AG10803 (cell line): ENCODE measurements around the genes MYL3 and SETD2.

- RRBS: no CpG with 5 or more reads among the region's 8 CpGs
Observed at GRCh38 chr3:45975324-45976153, 20.1 kb downstream of the FYCO1 start.

GRCh38 chr3:46097582-46098306 lies 70.5 kb upstream of the XCR1 start:
- RRBS: no CpG with 5 or more reads among the region's 7 CpGs

DNA sequence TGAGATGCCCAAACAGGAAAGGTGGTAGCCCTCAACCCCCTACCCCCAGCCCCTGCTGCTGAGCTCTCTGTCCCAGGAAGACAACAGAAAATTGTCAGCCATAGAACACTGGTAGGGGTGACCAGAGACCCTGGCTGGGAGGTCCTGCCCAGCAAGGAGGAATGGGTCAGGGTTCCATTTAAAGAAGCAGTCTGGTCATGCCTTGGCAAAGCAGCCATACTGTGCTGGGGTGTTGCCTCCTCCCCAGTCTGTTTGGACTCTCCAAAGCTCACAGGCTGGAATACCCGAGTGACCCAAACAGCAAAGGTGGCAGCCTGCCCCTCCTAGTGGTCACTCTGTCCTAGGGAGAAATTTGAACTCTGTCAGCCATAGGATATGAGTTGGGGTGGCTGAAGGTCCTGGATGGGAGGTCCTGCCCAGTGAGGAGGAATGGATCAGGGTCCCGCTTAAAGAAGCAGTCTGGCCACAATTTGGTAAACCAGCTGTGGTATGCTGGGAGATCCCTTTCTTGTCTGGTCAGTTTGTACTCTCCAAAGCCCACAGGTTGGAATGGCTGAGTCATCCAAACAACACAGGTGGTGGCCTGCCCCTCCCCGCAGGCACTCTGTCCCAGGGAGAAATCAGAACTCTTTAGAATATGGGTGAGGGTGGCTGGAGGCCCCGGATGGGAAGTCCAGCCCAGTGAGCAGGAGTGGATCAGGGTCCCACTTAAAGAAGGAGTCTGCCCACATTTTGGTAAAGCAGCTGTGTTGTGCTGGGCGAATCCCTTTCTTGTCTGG lies 45.1 kb downstream of the CCR1 start:
- RRBS: no CpG with 5 or more reads among the region's 5 CpGs

DNA sequence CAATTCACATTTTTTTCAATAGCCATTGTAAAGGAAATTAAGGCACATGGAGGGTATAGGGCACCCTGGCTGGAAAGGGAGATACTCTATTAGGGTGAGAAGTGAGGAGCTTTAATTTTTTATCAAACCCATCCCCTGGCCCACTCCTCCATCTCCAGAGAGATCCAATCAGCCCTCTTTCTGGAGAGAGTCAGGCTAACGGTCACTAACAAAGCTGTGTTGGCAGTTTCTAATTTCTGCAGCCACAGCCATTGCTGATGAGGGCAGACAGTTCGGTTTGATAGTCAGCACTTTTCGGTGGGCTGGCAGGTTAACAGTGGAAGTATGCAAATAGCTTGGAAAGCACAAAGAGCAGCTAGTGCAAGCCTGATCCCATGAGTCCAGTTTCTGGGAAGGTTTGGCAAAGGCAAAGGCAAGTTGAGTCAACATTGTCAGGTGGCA lies 1.9 kb downstream of the CCR1 start:
- RRBS: no CpG with 5 or more reads among the region's 3 CpGs

- RRBS: no CpG with 5 or more reads among the region's 28 CpGs
Observed at GRCh38 chr3:46488634-46489401, 9.0 kb upstream of the RTP3 start.

DNA sequence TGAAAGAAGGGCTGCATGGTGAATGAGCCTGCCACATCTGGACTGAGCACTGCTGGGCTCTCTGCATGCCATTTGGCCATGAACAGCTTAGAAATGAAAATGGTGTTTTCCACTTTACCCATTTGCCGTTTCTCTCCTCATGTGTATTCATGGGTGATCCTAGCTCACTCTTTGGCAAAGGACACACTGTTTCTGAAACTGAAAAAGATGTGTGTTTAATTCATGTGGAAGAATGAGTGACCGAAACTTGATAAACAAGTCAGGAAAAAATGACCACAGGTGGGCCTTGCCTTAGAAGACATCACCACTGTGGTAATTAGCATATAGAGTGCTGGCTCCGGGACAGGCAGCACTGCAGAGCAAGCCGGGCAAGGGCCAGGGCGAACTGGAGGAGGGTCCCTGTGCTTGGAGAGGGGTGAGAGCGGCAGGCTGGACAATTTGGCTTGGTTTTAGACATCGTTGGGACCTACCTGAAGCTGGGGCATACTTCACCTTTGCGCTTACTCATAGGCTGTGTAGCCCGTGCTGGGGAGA lies 8.1 kb downstream of the RTP3 start:
- RRBS: no CpG with 5 or more reads among the region's 9 CpGs

- RRBS: no CpG with 5 or more reads among the region's 5 CpGs
Observed at GRCh38 chr3:46699920-46700280, 1.3 kb upstream of the TMIE start.

GRCh38 chr3:46811634-46812340 lies 51.5 kb downstream of the MYL3 start:
- RRBS: 5% methylated on average over 2 of the region's 25 CpGs

GRCh38 chr3:46845504-46846572 lies 17.4 kb downstream of the MYL3 start:
- RRBS: 2% methylated on average over 42 of the region's 69 CpGs

DNA sequence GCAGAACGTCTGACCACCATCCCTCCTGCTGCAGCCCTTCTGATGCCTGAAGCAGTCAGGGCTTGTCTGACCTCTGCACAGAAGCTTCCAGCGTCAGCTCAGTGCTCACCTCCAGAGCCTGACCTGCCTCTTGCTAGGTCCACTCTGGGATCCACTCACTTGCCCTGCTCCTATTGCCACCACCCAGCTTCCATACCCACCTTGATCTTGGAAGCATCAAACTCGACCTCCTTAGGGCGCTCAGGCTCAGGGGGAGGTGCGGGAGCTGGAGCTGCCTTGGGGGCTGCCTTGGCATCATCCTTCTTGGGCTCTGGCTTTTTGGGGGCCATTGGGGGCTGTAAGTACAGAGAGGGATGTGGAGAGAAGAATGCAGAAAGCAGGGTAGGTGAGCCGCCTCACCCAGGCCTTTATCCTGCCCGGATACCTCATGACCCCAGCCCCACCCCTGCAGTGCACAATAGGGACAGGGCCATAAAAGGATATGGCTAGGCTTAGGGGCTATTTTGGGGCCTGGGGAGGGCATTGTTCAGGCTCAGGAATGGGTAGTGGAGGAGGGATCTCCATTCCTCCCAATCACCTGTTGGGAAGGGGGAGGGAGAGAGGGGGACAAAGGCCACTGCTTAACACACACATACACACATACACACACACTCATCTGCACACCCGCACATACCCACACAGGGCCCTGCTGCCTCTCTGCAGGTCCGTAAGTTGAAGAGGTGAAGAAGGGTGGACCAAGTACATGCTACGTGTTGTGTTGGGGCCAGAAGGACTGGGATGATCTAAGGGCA lies at the start of gene MYL3:
Gene MYL3, minus strand, starts transcription at position 383 of the 791 bp plus-strand sequence.
- RRBS: no CpG with 5 or more reads among the region's 10 CpGs

DNA sequence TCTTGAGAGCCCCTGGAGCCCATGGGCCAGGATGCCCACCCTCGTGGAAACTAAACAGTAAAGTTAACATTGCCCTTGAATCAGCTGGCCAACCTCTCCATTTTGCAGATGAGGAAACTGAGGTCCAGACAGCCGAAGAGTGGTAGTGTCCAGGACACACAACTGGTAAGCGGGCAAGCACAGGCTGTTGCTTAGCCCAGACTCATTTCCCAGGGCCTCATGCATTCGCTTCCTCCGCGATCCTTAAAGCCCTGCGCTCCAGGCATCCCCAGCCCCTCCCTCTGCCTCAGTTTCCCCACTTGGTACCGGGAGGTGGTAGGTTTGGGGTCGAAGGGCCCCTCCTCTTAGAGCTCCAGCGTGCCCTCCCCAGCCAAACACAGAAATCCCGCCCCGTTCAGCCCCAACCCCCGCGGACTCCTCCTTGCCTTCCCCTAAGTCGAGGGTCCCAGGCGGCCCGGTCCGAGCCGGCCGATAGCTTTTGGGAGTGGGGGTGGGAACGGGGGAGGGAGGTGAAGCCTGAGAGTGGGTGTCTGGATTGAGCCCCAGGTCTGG lies 3.5 kb downstream of the PTH1R start:
- RRBS: under 1% methylated on average over 3 of the region's 21 CpGs

GRCh38 chr3:46970395-46970766 lies 6.2 kb downstream of the CCDC12 start:
- RRBS: no CpG with 5 or more reads among the region's 2 CpGs

GRCh38 chr3:46970767-46971202 lies 5.8 kb downstream of the CCDC12 start:
- RRBS: no CpG with 5 or more reads among the region's 3 CpGs

GRCh38 chr3:46997184-46998301 lies 18.1 kb downstream of the NBEAL2 start:
- RRBS: no CpG with 5 or more reads among the region's 25 CpGs

DNA sequence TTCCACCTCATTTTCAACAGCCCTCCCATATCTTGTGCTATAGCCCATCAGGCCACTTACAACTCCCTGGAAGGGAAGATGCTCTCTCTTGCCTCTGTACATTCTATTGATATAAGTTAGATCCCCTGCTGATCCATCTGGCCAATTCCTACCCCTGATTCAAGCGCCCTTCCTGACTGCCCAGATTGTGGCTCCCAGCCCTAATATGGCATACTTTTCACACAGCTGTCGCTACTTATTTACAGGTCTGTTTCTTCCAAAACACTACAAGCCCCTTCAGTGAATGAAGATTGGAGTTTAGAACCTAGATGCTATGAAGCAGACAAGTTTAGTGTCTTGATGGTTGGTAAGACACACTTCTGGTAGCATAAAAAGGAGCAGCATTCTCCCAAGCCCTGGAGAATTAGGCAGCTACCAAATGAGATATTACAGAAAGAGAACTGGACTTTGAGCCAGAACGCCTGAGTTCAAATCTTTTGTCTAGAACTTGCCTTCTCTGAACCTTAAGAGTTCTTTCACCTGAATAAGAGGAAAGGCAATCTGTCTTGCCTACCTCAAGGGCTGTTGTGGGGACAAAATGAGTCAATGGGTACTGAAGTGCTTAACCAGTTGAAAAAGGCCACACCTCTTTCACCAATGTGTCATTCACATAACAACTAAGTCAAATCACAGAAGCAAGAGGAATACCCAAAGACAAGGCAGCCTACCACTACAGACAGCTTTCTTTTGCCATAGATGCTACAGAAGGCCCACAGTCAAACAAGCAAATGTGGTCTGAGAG lies 39.5 kb downstream of the NBEAL2 start:
- RRBS: no CpG with 5 or more reads among the region's 3 CpGs

DNA sequence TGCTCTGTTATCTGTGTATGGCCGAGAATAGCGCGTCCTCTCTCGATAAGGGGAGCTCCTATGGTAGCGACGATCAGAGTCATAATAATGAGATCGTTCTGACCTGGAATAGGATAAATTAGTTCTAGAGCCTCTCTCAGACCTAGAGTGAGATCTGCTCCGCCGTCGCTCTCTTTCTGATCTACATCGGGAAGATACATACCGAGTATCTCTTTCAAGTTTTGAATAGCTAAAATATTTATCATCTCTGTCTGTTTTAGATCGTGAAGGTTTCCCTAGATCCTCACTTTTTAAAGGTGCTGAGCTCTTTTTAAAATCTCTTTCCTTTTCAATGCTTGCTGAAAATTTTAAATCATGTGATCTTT lies 40.7 kb downstream of the SETD2 start:
- RRBS: no CpG with 5 or more reads among the region's 13 CpGs

GRCh38 chr3:47163497-47164557 lies at the start of gene SETD2:
SETD2 (minus strand) TSS chr3:47164113.
- RRBS: 1% methylated on average over 74 of the region's 143 CpGs

DNA sequence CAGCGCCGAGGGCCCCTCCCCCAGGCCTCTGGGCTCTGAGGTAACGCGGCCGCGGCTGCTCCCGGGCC lies 479 bp upstream of the SETD2 start:
- RRBS: 1% methylated on average over 7 of the region's 7 CpGs

DNA sequence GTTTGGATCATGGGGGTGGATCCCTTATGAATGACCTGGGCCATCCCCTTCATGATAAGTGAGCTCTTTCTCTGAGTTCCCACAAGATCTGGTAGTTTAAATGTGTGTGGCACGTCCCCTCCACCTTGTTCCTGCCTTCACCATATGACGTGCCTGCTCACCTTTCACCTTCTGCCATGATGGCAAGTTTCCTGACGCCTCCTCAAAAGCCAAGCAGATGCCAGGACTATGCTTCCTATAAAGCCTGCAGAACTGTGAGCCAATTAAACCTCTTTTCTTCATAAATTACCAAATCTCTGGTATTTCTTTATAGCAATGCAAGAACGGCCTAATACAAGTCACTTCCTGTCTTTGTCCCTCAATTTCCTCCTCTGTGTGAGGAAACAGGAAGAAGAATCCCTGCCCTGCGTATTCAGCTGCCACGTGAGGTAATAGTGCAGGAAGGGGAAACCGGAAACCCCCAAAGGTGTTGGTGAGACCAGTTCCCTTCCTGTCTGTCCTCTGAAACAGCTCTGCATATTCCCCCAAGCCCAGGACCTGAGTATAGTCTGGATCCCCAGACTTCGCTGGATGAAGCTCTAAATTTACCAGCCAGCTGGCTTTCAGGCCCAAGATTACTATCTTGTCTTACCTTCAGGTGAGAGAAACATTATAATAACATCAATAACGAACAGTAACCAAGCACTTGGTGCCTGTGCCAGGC lies 18.2 kb upstream of the PTPN23 start:
- RRBS: no CpG with 5 or more reads among the region's 9 CpGs

- RRBS: 1% methylated on average over 14 of the region's 35 CpGs
Observed at GRCh38 chr3:47381329-47381801, 544 bp downstream of the PTPN23 start.